ENCODE data around the gene BNIP3.

GRCh38 chr10:130631514-130631930 is 495.3 kb downstream of the GLRX3 start:
- PRO-cap, result no peak
- RAMPAGE, long total RNA, 4 experiments, result no peak in any of the 4 experiments

GRCh38 chr10:130748070-130748269 is 563.6 kb downstream of the TCERG1L start:
- PRO-cap, result no peak
- RAMPAGE, long total RNA, 4 experiments, result no peak in any of the 4 experiments

DNA sequence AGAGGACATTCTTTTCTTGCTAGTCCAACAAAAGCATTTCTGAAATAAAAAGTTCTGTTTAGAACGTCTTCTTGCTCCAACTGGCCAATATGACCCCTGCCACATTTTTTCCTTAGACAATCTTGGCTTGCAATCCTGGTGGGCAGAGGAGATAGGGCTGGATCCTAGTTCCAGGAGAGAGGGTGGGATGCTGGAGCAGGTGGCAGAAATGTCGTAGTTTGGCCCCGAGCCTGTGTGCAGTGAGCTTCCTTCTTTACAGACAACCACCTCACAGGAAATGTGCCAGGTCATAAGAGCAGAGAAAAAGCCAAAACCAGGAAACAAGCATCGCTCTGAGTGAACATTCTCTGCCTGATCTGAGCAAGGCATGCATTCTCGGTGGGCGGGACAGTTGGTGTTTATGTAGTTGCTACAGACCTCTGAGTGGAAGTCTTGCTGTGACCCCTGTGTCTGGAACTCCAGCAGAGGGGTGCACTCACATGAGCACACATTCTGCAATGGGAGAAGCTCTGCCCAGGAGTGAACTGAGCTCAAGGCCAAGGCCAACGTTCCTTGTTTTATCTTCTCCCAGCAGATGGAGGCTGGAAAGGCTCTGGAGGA is 230.2 kb downstream of the TCERG1L start:
- PRO-cap, result no peak
- RAMPAGE, long total RNA, 4 experiments, result no peak in any of the 4 experiments

DNA sequence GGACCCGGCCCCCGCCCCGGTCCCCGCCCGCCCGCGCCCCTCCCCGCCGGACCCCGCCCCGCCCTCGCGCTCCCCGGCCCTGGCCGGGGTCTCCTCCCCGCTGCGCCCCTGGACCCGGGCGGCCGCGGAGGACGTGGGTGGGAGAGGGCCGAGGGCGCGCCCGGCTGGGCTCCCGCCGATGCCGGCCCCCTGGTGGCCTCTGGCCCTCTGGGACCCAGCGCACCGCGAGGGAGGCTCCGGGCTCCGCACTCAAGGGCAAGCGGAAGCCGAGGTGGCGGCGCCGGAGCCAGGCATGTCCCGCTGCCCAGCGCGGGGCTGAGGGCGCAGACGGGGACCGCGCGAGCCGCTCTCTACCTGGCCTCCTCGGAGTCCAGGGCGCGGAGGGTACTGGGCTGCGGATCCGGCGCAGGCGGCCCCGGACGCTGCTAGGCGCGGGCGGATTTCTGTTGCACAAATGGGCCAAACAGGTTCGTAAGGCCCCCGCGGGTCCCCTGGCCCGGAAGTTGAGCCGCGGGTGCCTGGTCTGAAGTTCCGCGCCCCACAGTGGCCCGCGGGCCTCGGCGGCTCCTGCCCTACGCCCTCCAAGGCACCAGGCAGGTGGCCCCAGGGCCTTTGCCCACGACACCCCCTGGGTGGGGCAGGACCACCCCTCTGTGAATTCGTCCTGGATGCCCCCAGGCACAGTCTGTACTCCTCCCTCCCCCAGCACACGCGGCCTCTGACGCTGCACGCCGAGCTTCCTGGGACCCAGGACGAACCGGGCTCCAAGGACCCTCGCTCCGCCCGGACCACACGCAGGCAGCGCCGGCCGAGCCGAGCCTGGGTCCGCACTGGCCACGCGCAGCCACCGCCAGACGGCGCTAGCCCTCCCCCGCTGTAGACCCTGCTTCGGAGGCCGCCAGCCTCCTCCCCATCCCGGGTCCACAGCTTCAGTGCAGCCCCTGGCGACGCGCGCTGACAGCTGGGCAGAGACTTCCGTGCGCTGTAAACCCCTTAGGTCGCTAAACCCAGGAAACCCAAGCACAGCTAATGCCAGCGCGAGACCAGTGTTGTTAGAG is 616 bp upstream of the TCERG1L start:
- PRO-cap, result no peak
- RAMPAGE, long total RNA, 4 experiments, result no peak in any of the 4 experiments

- PRO-cap, result no peak
- RAMPAGE, long total RNA, 4 experiments, result no peak in any of the 4 experiments
Observed at GRCh38 chr10:131949896-131950502, 31.7 kb downstream of the BNIP3 start.

- PRO-cap, result bidirectional peak, plus-strand start at chr10:131982185, minus-strand start at chr10:131981923
- RAMPAGE, long total RNA, 4 experiments, result start-site peak on the minus strand in 4 of 4 experiments, at chr10:131981918-131981968 at its widest, 27 to 677 reads per replicate
Observed at GRCh38 chr10:131981662-131982551, at the start of gene BNIP3. Gene BNIP3 (minus strand): TSS chr10:131981923.

DNA sequence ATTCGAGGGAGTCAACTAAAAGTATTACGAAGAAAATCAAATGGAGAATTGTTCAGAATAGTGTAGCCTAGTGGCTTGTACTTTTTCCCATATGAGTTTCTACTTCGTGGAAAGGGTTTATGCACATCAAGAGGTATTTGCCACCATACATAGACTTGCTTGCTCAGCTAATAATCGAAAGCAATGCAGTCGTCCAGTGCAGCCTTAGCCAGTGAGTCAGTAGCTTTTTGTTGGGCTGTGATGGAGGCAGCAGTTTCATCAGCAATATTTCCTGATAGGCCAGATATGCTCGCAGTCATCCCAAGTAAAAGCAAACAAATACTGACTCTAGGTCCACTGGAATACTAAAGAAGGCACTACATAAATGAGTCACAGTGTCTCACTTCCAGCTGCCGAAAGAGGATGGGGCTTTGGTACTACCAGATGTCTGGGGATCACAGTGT is 2.0 kb upstream of the BNIP3 start:
- PRO-cap, result bidirectional peak, plus-strand start at position 374 of the sequence, minus-strand start at position 213 of the sequence
- RAMPAGE, long total RNA, 4 experiments, result no peak in any of the 4 experiments

GRCh38 chr10:132161837-132162751 is 24.7 kb upstream of the DPYSL4 start:
- PRO-cap, result no peak
- RAMPAGE, long total RNA, 4 experiments, result no peak in any of the 4 experiments

- PRO-cap, result bidirectional peak, plus-strand start at chr10:132408622, minus-strand start at chr10:132408673
- RAMPAGE, long total RNA, 4 experiments, result no peak in any of the 4 experiments
Observed at GRCh38 chr10:132408248-132408780, 11.3 kb downstream of the PWWP2B start.

- PRO-cap, result no peak
- RAMPAGE, long total RNA, 4 experiments, result no peak in any of the 4 experiments
Observed at GRCh38 chr10:132409660-132410275, 12.8 kb downstream of the PWWP2B start.

- PRO-cap, result no peak
- RAMPAGE, long total RNA, 4 experiments, result no peak in any of the 4 experiments
Observed at GRCh38 chr10:132410322-132410685, 13.3 kb downstream of the PWWP2B start.

GRCh38 chr10:132458853-132459439 is 61.9 kb downstream of the PWWP2B start:
- PRO-cap, result bidirectional peak, plus-strand start at chr10:132459246, minus-strand start at chr10:132459092
- RAMPAGE, long total RNA, 4 experiments, result start-site peak on the minus strand in 1 of 4 experiments, at chr10:132459089-132459193 at its widest, 27 reads per replicate

DNA sequence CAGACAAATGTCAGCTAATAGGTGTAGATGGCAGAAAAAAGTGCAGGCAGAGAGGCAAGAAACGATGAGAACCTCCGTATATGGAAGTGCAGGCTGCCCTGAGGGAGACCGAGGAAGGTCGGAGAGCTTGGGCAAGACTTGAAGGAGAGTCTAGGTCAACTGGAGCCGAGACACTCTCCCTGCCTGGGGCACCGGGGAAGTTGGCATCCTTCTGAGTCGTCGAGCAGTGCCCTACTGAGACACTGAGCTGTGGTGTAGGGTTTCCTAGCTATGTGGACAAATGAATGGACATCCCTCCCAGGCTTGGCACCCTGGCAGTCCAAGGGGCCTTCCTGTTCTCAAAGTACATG is 57.3 kb upstream of the INPP5A start:
- PRO-cap, result no peak
- RAMPAGE, long total RNA, 4 experiments, result no peak in any of the 4 experiments

- PRO-cap, result no peak
- RAMPAGE, long total RNA, 4 experiments, result no peak in any of the 4 experiments
Observed at GRCh38 chr10:132516495-132517866, 20.6 kb upstream of the INPP5A start.

GRCh38 chr10:132519015-132519446 is 18.6 kb upstream of the INPP5A start:
- PRO-cap, result no peak
- RAMPAGE, long total RNA, 4 experiments, result no peak in any of the 4 experiments

DNA sequence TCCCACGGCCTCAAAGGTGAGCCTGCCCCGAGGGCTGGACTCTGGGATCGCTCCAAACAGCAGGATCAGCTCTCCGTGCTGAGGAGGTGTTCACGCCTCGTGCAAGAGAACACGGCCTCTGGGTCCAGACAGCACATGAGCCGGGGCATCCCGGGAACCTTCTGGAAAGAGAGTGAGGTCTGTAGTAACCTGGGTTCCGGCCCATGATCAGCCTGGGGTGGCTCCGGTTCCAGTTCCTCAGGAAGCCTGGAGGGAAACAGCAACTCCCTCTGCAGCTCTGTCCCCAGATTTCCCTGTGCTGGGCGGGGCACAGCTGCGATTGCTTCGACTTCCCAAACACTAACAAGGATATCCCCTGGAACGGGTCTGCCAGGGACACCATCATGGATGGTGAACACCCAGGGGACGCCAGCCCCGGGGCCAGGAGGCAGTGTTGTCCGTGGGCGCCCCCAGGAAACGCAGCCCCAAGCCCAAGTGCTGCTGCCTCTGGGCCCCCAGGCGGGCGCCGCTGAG is 18.0 kb upstream of the INPP5A start:
- PRO-cap, result no peak
- RAMPAGE, long total RNA, 4 experiments, result no peak in any of the 4 experiments

DNA sequence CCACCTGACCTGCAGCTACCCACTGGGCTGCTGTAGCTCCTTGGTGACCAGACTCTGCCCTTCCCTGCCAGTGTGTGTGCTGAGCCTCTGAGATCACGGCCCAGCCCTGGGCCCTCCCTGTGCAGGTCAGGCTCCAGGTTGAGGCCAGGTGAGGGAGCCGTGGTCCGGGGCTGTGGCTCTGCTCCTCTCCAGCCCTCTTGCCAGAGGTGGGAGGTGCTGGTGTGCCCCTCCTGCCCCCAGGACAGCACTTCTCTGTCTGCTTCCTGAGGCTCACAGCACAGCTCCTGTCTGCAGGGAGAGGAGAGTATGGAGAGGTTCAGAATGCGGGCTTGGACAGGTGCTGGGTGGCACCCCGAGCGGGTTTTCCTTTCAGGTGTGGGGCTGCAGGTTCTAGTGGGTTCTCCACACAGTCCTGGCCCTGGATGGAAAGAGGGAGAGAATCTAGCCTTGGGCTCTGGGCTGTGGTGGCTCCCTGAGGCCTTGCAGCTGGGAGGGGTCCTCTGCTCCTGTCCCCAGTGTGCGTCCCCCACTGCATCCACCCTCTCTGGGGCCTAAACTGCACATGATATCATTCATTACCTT is 38.5 kb downstream of the INPP5A start:
- PRO-cap, result no peak
- RAMPAGE, long total RNA, 4 experiments, result no peak in any of the 4 experiments

GRCh38 chr10:132585649-132586136 is 48.1 kb downstream of the INPP5A start:
- PRO-cap, result no peak
- RAMPAGE, long total RNA, 4 experiments, result no peak in any of the 4 experiments

- PRO-cap, result no peak
- RAMPAGE, long total RNA, 4 experiments, result no peak in any of the 4 experiments
Observed at GRCh38 chr10:132586213-132586727, 48.7 kb downstream of the INPP5A start.

DNA sequence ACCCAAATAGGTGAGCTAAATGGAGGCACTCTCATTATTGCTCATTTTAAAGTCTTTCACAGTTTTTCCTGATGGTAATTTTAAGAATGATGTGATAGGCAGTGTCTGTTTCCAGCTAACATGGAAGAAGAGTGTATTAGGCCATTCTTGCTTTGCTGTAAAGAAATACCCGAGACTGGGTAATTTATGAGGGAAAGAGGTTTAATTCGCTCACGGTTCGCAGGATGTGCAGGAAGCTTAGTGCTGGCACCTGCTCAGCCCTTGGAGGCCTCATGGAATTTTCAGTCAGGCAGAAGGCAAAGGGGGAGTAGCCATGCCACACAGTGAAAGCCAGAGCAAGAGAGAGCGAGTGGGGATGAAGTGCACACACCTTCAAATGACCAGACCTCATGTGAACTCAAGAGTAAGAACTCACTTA is 80.9 kb downstream of the INPP5A start:
- PRO-cap, result no peak
- RAMPAGE, long total RNA, 4 experiments, result no peak in any of the 4 experiments

All from Peyer's patch (tissue), 4 donors.